Peripheral blood mononuclear cell (primary cell): ENCODE measurements around a stretch of chr1.

GRCh38 chr1:19336207-19337240 lies 24.4 kb downstream of the SLC66A1 start:
- PRO-cap, 8 experiments = peak in 2 of 8 experiments; most common minus-strand start chr1:19336770 (in 2)

- PRO-cap, 8 experiments = no peak in any of the 8 experiments
These were observed 40.6 kb downstream of the SLC66A1 start for GRCh38 chr1:19352503-19353322.

GRCh38 chr1:19384690-19385311 lies 72.7 kb downstream of the SLC66A1 start:
- PRO-cap, 8 experiments = peak in 2 of 8 experiments; most common minus-strand start chr1:19384903 (in 1)

DNA sequence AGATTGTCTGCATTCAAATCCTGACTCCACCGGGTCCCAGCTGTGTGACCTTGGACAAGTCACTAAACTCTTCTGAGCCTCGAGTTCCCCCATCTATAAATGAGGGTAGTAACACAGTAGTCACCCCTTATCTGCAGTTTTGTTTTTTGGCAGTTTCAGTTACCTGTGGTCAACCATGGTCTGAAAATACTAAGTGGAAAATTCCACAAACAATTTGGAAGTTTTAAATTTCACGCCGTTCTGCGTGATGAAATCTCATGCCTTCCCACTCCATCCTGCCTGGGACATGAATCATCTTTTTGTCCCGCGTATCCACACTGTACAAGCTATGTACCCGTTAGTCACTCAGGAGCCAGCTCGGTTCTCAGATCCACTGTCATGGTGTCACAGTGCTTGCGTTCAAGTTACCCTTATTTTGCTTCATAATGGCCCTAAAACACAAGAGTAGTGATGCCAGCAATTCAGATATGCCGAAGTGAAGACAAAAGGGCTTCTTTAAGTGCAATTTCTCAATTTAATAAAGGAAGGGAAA lies 49.3 kb downstream of the CAPZB start:
- PRO-cap, 8 experiments = no peak in any of the 8 experiments

- PRO-cap, 8 experiments = peak in 6 of 8 experiments; most common minus-strand start chr1:19461400 (in 4)
These were observed 24.1 kb downstream of the CAPZB start for GRCh38 chr1:19461341-19461571.

DNA sequence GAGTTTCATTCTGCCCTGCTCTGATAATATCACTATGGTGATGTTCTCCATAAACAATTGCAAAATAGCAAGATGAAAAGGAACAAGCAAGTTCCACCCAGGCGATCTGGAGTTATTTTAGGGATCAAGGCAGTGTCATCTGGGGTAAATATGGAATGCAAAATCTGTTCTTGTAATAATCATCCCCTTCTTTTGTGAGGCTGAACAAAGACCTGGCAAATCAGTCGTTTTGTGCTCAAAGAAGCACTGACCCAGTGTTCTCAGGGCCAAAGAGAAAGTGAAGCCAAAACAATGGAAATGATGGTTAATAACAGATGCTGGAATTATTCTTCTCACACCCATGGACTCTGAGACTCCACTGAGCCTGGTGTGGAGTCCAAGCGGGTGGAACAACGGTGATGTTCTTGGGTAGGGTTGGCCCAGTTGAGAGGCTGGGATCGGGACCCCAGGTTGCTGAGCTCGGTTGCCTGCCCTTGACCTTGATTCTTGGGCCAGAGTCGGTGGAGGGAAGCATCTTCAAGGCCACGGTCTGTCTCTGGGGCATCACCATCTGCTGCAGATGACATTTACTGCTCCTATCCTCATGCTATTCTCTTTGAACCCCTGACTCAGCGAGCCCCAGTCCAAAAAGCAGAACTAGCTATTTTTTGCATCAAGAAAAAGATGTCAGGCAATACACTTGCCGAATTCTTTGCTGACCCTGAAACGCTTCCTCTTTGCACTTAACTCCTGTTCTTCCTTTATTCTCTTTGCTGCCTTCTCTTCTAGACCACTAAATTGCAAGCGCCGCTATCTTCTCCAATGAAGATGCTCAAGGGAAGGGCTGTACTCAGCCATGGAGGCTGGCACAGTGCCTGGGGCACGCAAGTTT lies 20.2 kb upstream of the CAPZB start:
- PRO-cap, 8 experiments = peak in 4 of 8 experiments; most common plus-strand start position 743 of the sequence (in 3); most common minus-strand start position 537 of the sequence (in 4)

GRCh38 chr1:19639996-19640741 lies 3.9 kb upstream of the NBL1 start:
- PRO-cap, 8 experiments = no peak in any of the 8 experiments

DNA sequence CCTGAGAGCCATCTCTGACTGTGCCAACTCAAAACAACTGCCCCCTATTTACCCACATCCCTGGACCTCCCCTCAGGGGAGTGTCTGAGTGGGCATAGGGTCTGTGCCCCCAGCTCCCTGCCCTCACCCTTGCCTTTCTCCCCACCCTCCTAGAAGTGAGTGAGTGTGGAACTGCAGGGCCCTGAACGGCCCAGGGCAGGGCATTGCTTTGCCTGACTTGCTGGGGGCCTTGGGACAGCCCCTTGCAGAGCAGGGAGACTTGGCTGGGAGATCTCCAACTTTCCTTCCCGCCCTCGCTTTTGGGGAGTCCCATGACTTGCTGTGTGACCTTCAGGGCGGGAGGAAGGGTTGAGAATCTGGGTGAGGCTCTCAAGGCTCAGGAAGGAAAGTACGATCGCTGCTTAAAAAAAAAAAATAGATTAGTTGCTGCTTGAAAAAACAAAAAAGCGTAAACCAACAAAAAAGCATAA lies 6.3 kb downstream of the NBL1 start:
- PRO-cap, 8 experiments = no peak in any of the 8 experiments

DNA sequence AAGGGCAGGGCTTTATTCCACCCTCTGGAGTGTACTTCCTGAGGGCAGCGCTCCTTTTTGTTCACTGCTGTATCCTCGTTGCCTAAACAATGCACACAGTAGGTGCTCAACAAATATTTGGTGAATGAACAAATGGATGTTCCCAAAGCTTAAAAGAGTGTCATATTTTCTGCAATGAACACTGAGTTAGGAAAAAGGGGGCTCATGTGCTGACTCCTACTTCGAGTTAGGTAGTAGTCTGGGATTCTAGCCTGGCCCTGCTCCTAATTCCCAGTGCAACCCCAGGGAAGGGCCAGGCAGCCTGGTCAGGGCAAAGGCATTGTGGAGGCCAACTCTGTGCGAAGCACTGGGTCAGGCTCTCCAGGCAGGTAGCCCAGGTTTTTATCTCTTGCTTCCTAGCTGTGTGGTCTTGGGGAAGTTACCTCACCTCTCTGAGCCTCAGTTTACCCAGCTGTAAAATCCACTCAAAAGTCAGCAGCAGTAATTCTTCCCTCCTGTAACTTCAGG lies 916 bp downstream of the TMCO4 start:
- PRO-cap, 8 experiments = no peak in any of the 8 experiments

GRCh38 chr1:19815571-19816699 lies 852 bp upstream of the RNF186 start:
- PRO-cap, 8 experiments = no peak in any of the 8 experiments

DNA sequence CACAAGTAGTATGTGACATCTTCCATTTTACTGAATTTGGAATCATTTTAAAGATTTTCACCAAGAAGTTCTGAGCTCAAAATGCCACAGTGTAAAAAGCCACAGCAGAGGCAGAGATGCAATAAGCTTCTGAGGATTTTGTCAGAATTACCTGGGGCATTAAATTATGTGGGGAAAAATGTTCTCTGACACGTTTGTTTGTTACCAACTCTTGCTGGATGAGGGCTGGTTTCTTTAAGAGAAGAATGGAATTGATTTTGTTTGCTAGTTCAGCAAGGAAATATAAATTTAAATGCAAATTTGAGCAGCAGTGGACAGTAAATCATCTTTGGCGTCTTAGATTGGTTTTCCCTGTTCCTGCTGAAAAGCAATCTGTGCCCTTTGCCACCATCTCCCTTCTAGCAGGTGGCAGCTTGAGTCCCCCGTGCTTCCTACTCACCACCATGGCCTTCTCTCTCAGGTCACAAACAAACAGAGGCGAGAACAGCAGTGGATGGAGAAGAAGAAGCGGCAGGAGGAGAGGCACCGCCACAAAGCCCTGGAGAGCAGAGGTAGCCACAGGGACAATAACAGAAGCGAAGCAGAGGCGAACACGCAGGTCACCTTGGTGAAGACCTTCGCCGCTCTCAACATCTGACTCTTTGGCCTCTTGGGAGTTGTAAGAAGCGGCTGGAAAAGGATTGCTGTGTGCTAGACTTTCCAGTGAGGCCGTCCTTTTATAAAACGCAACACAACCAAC lies 16.1 kb downstream of the PLA2G2E start:
- PRO-cap, 8 experiments = no peak in any of the 8 experiments

GRCh38 chr1:19978314-19978583 lies 1.2 kb downstream of the PLA2G2A start:
- PRO-cap, 8 experiments = no peak in any of the 8 experiments

- PRO-cap, 8 experiments = no peak in any of the 8 experiments
These were observed 932 bp upstream of the PLA2G2A start for GRCh38 chr1:19980260-19980840.

GRCh38 chr1:19988316-19988612 lies 8.8 kb upstream of the PLA2G2A start:
- PRO-cap, 8 experiments = no peak in any of the 8 experiments

DNA sequence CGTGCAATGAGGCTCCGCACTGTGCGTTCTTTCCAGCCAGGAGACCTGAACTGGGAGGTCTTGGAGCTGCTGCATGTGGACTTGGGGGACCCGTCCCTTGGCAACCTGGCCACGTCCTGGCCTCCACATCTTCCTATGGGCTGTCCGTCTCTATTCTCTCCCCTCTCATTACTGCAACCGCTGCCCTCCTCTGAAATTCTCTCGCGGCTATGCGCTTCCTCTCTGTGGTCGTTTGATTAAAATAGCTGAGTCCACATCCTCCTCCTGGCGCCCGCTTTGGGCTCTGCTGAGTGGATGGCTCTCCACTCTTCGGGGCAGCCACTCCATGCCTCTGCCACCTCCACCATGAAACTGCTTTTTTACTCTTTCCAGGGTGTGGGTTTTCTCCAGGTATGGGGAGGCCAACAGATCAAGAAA lies 11.0 kb downstream of the PLA2G5 start:
- PRO-cap, 8 experiments = no peak in any of the 8 experiments

- PRO-cap, 8 experiments = no peak in any of the 8 experiments
These were observed 10.7 kb downstream of the PLA2G2D start for GRCh38 chr1:20108576-20109092.

DNA sequence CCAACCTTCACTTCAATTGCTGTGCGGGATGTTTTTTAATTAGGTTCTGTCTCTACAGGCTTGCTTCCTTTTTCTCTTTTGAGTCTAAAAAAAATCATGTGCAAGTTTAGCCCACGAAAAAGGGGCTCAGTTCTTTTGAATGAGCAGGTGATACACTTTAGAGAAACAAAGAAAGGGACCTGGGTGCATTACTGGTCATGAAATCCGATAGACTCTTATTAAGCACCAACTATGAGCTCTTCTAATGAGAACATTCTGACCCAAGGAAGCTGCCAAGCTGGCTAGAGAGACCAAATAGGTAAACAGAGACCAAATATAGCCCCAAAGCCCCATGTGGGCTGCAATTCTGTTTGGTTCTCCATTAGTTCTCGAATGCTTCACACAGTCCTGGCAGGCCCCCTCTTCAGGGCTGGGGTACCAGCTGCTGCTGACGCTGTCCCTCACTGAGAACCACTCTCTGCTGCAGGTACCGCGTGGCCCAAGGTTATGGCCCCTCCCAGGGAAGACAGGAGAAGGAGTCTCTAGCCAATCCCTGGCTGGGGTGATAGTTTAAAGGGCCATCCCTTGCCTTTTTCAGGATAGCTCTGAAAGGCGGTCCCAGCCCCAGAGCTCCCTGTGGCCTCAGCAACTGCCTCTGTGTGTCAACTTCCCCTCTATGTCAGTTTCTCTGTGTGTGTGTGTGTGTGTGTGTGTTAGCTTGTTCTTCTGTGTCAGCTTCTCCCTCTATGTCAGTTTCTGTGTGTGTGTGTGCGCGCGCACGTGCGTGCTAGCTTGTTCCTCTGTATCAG lies 7.2 kb upstream of the UBXN10 start:
- PRO-cap, 8 experiments = no peak in any of the 8 experiments

DNA sequence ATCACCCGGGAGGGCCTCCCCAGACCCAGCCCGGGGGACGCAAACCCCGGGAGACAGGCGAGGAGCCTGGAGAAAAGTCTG lies 189 bp downstream of the UBXN10 start:
- PRO-cap, 8 experiments = no peak in any of the 8 experiments

DNA sequence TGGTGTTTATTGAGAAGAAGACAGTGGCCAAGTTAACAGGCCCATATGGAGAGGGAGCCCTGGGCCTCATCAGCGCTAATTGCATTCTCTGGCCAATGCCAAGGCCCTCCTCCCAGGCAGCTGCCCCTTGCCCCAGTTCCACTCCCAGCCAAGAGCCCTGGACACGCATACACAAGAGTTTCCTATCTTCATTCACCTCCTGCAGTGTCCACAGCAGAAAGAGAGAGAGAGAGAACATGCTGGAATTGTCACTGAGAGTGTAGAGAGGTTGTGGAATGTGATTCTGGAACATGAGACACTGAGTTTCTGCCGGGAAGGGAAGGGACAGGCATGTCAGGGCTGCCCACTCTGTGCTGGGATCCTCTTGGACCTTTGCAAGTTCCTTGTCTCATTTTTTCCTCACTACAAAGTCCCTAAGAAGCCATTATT lies 25.4 kb upstream of the VWA5B1 start:
- PRO-cap, 8 experiments = no peak in any of the 8 experiments

DNA sequence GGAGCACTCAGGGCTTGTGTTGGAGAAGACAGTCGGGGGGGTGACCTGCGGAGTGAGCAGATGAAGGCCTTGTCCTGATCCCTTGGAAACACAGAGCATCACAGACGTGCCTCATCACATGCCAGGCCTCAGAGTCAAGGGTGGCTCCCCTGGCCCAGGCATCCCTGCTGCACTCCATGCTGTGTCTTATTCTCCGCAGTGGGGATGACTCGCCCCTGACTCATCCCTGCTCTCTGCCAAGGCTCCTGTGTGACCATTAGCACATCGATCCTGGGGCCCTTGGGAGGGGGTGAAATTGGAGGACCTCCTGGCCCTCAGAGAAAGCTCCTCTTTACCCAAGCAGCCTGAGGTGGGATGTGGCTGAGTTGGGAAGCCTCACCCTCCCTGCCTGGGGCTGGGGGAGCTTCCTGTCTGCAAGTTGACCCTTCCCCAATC lies 74.8 kb downstream of the CAMK2N1 start:
- PRO-cap, 8 experiments = no peak in any of the 8 experiments